HT1080 (cell line): ENCODE results near the gene WASHC1.

DNA sequence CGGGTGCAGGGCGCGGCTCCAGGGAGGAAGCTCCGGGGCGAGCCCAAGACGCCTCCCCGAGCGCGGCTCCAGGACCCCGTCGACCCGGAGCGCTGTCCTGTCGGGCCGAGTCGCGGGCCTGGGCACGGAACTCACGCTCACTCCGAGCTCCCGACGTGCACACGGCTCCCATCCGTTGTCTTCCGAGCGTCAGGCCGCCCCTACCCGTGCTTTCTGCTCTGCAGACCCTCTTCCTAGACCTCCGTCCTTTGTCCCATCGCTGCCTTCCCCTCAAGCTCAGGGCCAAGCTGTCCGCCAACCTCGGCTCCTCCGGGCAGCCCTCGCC lies at the start of gene WASHC1:
Gene WASHC1 (minus strand): TSS at position 280 of the 325 bp plus-strand sequence.
RAMPAGE:
- cytosol, long total RNA = no peak
- long total RNA = no peak
- nucleus, long total RNA = no peak

GRCh38 chr9:178215-178476 lies 710 bp downstream of the ZNG1A start:
RAMPAGE:
- cytosol, long total RNA = no peak
- long total RNA = no peak
- nucleus, long total RNA = no peak

DNA sequence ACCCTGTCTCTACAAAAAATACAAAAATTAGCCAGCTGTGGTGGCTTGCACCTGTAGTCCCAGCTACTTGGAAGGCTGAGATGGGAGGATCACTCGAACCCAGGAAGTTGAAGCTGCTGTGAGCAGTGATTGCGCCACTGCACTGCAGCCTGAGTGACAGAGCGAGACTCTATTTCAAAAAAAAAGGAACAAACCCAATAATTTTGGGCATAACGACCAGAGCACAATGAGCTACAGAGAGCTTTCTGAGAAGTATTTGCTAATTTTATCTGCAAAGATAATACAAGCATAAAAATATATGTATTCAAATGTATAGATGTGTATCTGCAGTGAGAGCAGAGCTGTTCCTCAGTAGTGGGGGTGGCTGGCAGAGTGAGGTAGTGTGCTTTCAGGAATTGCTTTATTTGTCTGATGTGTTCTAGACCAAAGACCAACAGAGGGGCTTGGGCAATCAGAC lies 5.1 kb downstream of the DOCK8 start:
RAMPAGE:
- cytosol, long total RNA = no peak
- long total RNA = no peak
- nucleus, long total RNA = no peak

GRCh38 chr9:271909-272686 lies 57.4 kb downstream of the DOCK8 start:
RAMPAGE:
- cytosol, long total RNA = no peak
- long total RNA = no peak
- nucleus, long total RNA = no peak

DNA sequence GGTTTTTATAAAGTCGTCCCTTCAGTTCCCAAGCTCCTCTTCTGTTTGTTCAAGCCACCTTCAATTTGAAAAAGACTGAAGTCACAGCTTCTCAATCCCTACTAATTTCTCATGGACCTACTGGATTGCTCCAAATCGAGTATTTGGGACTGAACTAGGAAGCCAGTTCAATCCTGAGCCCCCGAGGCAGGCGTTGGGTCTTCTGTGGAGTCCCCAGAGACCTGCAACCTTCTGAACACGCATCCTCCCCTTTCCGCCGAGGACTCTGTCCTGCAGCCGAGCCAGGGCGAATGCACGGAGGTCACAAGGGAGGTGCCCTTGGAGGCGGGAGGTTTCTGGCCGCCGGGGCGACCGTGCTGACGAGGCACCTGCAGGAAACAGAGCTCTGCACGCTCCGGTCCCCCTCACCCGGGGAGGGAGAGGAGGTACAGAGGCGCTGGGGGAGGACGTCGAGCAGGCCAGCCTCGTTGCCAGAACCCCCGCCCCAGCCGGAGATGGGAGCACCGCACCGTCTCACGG lies 737 bp upstream of the KANK1 start:
RAMPAGE:
- cytosol, long total RNA = no peak
- long total RNA = no peak
- nucleus, long total RNA = no peak

DNA sequence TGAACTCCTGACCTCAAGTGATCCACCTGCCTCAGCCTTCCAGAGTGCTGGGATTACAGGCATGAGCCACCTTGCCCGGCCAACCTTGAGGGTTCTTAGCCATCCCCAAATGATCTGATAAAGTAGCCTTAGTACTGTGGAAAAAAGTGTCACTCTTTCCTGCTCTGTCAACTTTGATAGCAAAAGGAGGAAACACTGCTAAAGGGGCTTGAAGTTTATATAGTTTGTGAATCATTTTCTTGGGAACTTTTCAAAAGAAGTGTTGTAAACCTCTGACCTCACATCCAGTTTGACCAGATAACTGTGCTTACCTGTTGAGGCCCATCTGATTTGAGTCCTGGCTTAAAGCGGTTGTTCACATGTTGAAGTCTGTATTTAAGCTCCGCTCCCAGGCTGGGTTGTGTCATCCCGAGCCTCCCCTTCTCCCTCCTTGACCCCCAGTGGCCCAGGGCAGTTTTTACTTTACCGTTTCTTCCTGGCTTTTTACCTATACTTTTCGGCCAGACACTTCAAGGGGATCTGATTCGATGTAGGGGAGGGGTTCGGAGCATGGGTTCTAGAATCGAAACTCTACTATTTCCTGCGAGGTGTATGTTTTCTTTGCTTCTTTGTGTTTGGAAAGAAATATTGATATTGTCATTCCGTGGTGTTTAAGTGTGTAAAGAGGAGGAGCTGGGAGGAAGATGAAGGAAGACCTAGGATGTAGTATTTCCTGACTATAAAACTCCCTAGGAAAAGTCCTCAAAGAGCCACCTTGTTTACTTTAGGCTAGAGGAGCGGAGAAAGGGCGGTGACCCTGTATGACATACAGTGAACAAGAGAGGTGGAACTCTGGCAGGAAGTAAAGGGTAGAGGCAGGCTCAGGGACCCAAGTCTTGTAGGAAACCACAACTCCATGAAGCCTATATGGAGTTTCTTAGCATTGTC lies 13.7 kb downstream of the KANK1 start:
RAMPAGE:
- cytosol, long total RNA = no peak
- long total RNA = no peak
- nucleus, long total RNA = no peak

RAMPAGE:
- cytosol, long total RNA = no peak
- long total RNA = no peak
- nucleus, long total RNA = no peak
Observed at GRCh38 chr9:536629-537180, 32.2 kb downstream of the KANK1 start.

GRCh38 chr9:576625-577382 lies 72.3 kb downstream of the KANK1 start:
RAMPAGE:
- cytosol, long total RNA = no peak
- long total RNA = no peak
- nucleus, long total RNA = no peak

DNA sequence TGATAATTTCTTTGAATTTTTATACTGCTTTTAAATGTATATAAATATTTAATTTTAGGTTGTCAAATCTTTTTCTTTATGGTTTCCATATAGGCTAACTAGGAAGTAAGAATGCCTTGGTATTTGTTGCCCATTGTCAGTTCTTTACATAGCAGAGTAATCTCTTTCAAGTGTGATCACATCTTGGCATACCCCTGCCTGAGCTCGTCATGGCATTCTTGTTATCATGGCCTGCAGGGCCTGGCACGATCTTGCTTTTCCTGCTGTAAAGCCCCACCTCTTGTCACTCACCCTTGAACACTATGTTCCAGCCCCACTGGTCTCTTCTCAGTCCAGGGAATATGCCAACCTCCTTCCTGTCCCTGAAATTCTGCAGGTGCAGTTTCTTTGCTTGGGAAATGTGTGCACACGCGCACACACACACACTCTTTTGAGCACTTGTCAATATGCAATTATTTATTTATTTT lies 86.8 kb downstream of the KANK1 start:
RAMPAGE:
- cytosol, long total RNA = no peak
- long total RNA = no peak
- nucleus, long total RNA = no peak

DNA sequence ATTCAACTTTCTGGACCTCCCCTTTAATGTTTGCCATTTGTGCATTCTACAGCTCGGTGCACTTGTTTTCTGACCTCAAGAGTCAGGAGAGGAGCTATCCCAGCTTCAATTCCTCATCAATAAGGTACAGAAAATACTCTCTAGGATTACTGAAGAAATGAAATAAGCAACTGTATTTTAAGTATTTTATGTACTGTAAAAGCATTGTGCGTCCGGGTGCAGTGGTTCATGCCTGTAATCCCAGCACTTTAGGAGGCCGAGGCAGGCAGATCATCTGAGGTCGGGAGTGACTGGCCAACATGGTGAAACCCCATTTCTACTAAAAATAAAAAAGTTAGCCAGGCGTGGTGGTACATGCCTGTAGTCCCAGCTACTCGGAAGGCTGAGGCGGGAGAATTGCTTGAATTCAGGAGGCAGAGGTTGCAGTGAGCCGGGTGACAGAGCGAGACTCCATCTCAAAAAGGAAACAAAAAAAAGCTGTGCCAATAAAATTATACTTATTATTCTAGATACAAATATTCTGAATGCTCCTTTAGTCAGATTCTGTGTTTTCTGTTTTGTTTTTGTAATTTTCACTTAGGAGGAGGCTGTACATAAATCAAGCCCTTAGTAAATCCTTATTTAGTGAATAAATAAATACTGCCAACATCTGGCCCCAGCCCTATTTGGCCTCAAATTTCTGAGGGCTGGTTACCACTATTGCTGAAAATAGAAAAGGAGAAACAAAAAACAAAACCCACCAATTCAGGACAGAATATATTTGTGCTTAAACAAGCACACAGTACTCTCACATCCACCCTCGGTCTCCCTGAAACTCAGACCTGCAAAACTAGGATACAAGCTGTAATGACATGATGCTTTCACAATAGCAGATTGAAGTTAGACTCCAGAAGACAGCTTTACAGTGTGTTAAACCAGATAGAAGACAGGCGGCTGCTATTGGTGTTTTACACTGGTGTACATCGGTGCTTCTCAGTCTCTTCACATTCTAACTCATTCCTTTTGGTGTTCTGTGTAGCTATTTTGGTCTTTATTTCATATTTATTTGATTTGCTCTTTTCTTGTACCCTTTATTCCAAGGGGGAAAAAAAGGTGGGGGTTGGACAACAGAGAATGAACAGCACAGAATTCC lies 121.8 kb downstream of the KANK1 start:
RAMPAGE:
- cytosol, long total RNA = no peak
- long total RNA = no peak
- nucleus, long total RNA = no peak

GRCh38 chr9:652859-653131 lies 148.3 kb downstream of the KANK1 start:
RAMPAGE:
- cytosol, long total RNA = no peak
- long total RNA = no peak
- nucleus, long total RNA = no peak

RAMPAGE:
- cytosol, long total RNA = no peak
- long total RNA = no peak
- nucleus, long total RNA = no peak
Observed at GRCh38 chr9:706585-707791, 134.5 kb upstream of the DMRT1 start.

RAMPAGE:
- cytosol, long total RNA = no peak
- long total RNA = no peak
- nucleus, long total RNA = no peak
Observed at GRCh38 chr9:712652-713609, 128.6 kb upstream of the DMRT1 start.

DNA sequence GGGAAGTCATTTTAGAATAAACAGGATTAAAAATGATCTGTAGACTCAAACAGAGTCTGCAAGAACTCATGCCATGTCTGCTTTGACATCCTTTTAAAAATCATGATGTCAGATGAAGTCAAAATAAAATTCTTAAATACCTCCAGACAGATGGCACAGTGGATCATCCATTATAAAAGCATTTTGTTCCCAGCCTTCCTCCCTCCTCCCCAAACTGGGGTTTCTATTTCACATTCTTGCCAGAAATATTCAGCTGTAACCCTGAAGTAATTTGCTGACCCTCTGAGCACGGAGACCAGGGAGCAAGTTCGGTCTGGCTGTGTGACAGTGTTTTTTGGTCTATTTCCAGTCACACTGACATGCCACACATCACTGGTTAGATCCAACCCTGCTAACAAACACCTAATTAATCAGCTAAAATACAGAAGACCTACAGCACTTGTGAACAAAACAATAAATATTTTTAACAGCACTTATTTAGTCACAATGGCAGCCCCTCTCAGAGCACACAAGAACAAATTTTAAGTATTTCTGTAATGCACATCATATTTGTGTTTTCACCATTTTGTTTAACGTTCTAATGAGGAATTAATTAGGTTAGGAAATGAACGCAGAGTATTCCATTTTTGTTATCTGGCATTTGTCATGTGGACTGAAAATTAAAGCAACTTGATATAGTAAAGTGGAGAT lies 126.1 kb upstream of the DMRT1 start:
RAMPAGE:
- cytosol, long total RNA = no peak
- long total RNA = no peak
- nucleus, long total RNA = no peak

RAMPAGE:
- cytosol, long total RNA = no peak
- long total RNA = no peak
- nucleus, long total RNA = no peak
Observed at GRCh38 chr9:734733-735303, 106.7 kb upstream of the DMRT1 start.

DNA sequence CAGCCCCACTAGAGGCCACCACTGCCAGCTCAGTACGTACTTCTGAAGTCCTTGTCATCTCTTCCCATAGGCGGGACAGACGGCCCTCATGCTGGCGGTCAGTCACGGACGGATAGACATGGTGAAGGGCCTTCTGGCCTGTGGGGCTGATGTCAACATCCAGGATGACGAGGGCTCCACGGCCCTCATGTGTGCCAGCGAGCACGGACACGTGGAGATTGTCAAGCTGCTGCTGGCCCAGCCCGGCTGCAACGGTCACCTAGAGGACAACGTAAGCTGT lies 99.4 kb upstream of the DMRT1 start:
RAMPAGE:
- cytosol, long total RNA = no peak
- long total RNA = no peak
- nucleus, long total RNA = no peak

DNA sequence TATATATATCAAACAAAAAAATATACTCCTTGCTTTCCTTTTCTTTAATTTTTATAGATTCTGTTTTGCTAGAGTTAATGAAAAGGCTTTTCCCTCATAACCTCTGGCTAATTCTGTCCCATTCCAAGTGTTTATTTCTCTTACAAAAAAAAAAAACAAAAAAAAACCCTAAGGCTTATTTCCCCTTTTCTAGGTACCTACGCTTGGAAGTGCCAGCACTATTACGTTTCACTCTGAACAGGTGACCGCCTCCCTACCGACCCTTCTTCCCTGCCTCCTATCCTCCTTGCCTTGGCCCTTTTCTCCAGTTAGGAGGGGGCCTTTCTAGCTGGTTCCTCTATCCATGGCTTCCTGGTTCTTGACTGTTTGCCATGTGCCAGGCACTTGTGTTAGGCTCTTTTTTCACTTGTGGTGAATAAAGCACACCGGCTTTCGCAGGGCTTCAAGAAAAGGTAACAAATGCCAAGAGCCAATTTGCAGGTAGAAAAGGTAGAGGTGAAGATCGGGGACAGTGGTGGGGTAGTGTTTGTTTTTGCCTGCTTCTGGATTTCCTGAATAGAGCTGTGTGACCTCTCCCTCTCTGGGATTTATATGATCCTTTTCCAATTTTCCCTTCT lies 23.3 kb upstream of the DMRT1 start:
RAMPAGE:
- cytosol, long total RNA = no peak
- long total RNA = no peak
- nucleus, long total RNA = no peak

GRCh38 chr9:967954-968435 lies 8.5 kb upstream of the DMRT3 start:
RAMPAGE:
- cytosol, long total RNA = no peak
- long total RNA = no peak
- nucleus, long total RNA = no peak

RAMPAGE:
- cytosol, long total RNA = no peak
- long total RNA = no peak
- nucleus, long total RNA = no peak
Observed at GRCh38 chr9:1010766-1011270, 34.4 kb downstream of the DMRT3 start.

GRCh38 chr9:1298005-1298466 lies 247.9 kb downstream of the DMRT2 start:
RAMPAGE:
- cytosol, long total RNA = no peak
- long total RNA = no peak
- nucleus, long total RNA = no peak